ENCODE measurements around the genes NCAPD3 and GLB1L3.

GRCh38 chr11:130865304-130866094 lies 50.8 kb downstream of the SNX19 start:
- PRO-cap: no peak
- CAGE, long polyA plus RNA: no peak

GRCh38 chr11:131423540-131423778 lies 53.0 kb downstream of the NTM start:
- PRO-cap: no peak
- CAGE, long polyA plus RNA: no peak

DNA sequence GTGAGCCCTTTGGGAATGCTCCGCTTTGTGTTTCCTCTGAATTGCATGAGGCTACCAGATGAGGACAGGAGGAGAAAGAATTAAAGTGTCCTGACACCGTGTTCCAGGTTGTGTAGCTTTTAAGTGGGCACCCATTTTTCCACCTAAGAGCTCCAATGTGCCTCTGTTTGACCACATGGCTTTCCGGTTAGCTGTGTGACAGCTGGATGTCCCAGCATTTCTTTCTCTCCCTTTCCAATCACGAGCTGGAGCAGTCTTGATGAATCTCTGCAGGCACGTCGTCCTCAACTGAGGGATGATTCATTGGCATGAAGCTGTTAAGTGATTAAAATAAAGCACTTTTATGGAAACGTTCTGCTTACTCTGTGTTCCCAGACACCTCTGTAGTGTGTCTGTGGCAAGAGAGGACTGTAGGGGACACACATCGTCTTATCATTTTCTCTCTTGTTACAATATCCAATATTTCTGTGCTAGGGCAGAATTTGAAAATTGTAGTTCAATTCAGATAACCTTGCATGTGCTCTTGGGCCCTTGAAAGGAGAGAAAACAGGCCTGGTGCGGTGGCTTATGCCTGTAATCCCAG lies 610.9 kb downstream of the NTM start:
- PRO-cap: no peak
- CAGE, long polyA plus RNA: no peak

DNA sequence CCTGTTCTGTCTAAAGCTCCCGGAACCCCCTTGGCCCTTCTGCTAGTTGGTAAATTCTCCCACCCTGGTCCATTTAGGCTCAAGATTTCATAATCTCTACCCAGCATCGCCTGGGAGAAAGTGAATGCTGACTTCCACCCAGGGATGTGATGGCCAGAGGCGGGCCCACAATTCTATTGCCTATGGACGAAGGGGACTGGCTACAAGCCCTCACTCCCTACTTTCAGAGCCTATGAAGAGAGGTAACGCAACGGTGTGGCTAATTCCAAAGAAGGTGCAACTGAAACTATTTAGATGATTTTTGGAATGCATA lies 462.0 kb downstream of the OPCML start:
- PRO-cap: no peak
- CAGE, long polyA plus RNA: no peak

GRCh38 chr11:134038734-134039183 lies 30.1 kb upstream of the JAM3 start:
- PRO-cap: no peak
- CAGE, long polyA plus RNA: no peak

- PRO-cap: no peak
- CAGE, long polyA plus RNA: no peak
Observed at GRCh38 chr11:134042122-134042907, 26.6 kb upstream of the JAM3 start.

GRCh38 chr11:134168100-134168395 lies 55.7 kb downstream of the NCAPD3 start:
- PRO-cap: no peak
- CAGE, long polyA plus RNA: no peak

DNA sequence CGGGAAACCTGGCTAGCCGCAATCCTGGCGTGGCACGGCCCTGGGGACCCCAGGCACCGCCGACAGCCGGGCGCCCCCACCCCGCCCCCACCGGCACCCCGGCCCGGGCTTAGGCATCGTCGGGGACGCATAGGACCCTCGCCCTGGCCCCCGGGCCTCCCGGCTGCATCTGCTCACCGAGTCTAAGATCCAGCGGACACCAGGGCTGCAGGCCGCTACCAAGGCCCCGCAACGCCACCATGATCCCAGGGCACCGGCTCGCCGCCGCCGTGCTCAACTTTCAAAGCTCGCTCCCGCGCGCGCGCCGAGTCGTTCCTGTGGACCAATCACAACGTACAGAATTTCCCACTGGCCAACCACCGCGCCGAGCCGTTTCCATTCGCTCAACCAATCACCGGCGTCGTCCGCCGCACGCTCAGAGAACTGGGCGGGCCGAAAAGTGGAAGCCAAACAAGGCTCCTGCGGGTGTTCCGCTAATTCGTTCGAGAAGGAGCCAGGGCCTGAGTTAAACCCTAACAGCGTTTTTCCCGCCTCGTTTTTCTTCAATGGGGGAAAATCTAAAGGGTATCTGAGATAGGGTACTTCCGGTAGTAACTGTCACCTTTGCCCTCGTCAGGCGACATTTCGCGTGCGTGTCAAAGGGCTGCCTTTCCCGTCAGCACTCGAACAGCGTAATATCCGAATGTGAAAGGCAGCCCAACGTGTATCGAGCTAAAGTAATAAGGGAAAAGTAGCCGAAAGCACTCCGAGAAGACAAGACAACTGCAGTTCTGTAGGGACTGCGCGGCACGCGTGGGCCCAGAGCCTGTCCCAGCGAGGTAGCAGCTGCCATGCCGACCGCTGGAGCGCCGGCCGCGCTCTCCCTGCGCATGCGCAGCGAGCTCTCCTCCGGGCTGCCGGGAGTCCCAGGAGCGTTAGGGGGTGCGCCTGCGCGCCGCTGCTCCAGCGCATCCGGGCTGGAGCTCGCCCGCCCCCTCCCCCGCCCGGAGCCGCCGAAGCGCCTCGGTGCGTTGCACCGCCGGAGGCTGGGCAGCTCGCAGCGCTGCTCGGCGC lies at the start of gene NCAPD3:
NCAPD3 (minus strand) TSS at position 282 of the 1,053 bp plus-strand sequence.
- PRO-cap: bidirectional peak, plus-strand start at position 476 of the sequence, minus-strand start at position 281 of the sequence; bidirectional peak, plus-strand start at position 1,003 of the sequence, minus-strand start at position 862 of the sequence
- CAGE, long polyA plus RNA: no peak

DNA sequence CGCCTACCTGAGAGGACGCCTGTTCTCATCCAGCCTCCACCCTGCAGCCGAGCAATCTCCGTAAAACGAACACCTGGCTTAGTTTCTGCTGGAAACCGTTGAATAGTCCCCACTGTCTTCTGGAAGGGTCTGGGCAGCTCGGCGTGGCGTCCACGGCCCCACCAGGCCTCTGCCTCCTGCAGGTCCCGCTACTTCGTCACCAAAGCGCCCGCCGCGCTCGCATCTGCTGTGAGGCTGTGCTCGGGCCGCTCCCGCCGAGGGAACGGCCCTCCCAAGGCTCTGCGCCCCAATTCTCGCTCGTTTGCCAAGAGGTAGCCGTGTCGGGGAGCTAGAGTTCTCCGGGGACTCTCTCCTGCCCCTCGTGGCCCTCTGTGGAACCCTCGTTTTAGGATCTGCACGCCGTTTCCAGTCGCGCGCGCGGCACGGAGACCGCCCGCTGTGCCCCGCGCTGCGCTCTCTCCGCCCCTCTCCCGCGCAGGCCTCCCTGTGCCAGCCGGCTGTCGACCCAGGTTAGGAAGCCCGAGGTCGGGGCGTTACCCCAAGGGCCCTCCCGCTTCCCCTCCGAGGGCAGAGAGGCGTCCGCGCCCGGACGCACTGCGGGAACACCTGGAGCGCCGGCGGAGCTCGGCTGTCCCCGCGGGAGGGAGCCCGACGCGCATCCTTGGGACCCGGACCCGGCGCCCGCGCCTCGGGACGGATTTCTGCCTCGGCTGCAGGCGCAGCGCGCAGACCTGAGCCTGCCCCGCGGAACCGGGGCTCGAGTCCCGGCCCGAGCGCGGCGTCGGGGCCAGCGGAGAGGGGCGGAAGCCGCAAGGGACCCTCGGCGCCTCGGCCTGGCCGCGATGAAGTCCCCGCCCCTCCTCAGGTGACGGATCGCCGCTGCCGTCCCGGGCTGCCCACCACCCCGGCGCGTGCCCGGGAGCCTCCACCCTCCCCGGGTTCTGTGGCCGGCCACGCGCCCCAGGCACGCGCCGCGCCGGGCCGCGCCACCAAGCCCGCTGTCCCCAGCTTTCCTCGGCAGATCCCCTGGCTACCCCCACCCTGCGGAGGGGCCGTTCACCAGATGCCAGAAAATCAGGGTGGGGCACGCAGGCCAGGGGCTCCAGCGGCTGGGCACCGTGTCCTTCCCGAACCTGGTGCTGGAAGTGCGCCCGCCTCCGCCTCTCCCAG lies at the start of gene GLB1L3:
GLB1L3 (plus strand) TSS at position 481 of the 1,170 bp plus-strand sequence.
- PRO-cap: no peak
- CAGE, long polyA plus RNA: no peak

DNA sequence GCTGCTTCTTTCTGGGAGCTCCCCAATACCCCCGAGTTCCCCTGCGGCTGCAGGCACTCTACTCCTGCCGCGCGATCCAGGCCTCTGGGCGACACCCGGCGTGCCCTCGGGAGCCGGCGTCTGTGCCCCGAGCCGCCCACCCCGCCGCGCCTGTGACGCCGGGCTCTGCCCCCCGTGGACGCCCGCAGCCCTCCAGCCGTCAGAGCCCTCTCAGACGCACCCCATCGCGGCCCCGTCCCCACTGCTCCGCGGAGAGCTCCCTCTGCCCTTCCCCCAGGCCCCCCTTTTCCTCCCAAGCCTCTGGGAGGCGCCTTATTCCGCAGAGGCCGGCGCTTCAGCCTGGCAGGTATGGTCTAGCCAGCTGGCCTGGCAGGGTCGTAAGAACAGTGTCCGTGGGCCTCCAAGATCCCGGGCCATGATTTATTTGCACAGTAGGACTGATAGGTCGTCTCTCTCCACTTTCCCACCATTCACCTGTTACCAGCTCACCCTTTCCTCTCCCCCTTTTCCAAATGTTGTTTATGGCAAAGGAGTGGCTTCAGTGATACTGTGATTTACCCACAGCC lies 558 bp downstream of the GLB1L2 start:
- PRO-cap: no peak
- CAGE, long polyA plus RNA: no peak

- PRO-cap: no peak
- CAGE, long polyA plus RNA: no peak
Observed at GRCh38 chr11:134348858-134349484, 17.2 kb downstream of the GLB1L2 start.

DNA sequence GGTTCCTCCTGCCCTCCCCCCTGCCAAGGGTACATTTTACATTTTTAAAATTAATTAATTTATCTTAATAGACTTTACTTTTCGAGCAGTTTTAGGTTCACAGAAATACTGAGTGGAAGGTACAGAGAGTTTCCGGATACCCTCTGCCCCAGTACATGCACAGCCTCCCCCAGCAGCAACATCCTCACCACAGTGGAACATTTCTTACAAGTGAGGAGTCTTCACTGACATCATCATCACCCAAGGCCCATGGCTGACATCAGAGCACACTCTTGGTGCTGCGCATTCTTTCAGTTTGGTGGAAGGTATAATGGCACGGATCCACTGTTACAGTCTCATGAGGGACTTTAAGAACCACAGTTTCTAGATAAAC lies 170.4 kb upstream of the B3GAT1 start:
- PRO-cap: no peak
- CAGE, long polyA plus RNA: no peak

Measured in B cell (primary cell).